OCI-LY7 (cell line): ENCODE measurements around a stretch of chr10.

- PRO-cap: no peak
- RAMPAGE, long total RNA: no peak
Measured at GRCh38 chr10:112144-112671, 23.0 kb upstream of the ZMYND11 start.

DNA sequence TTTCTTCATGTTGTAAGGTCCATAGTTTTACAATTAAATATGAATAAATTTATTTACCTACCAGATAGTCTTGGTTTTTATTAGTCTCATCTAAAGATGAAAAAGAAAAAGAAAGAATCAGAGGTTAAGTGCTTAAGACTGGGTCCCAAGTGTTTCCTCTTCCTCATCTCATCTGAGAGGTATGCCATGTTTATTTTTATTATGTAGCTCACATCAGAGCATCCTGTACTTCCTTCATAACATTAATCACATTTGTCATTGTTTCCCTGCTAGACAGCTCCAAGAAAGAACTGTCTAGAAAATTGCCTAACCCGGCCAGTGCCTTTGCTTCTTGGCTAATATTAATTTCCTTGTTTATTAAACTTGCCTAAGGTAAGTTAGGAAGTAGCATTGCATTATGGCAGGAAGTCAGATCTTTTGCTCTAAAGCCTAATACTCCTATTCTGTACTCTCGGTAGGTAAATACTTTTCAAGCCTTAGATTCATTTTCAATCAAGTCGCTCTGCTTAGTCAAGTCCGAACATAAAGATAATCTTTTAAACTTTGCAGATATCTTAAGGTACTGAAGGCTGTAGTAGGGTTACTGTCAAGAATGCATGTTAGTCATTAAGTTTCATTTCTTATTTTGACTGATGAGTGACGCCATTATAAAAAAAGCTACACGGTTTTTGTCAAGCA is 47.3 kb downstream of the ZMYND11 start:
- PRO-cap: no peak
- RAMPAGE, long total RNA: no peak

- PRO-cap: bidirectional peak, plus-strand start at chr10:261256, minus-strand start at chr10:261216
- RAMPAGE, long total RNA: no peak
Measured at GRCh38 chr10:260755-261527, 125.7 kb downstream of the ZMYND11 start.

DNA sequence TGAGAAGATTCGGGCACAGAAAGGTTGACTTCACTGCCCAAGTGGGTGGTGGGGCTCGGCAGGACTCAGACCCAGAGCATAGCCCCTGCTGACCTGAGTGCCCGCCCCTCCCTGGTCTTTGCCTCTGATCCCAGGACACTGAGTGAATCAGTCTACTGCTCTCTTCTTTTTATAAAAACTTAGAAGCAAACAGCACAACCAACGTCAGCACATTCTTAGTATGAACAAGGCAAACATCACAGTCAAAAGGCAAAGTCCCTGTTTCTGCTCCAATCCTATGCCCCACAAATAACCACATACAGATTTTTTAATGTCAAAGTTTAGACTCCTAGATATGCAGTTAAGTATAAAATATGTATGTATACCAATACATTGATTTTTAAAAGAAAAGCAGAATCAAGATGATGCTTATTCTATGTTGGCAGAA is 237.8 kb downstream of the ZMYND11 start:
- PRO-cap: no peak
- RAMPAGE, long total RNA: no peak

DNA sequence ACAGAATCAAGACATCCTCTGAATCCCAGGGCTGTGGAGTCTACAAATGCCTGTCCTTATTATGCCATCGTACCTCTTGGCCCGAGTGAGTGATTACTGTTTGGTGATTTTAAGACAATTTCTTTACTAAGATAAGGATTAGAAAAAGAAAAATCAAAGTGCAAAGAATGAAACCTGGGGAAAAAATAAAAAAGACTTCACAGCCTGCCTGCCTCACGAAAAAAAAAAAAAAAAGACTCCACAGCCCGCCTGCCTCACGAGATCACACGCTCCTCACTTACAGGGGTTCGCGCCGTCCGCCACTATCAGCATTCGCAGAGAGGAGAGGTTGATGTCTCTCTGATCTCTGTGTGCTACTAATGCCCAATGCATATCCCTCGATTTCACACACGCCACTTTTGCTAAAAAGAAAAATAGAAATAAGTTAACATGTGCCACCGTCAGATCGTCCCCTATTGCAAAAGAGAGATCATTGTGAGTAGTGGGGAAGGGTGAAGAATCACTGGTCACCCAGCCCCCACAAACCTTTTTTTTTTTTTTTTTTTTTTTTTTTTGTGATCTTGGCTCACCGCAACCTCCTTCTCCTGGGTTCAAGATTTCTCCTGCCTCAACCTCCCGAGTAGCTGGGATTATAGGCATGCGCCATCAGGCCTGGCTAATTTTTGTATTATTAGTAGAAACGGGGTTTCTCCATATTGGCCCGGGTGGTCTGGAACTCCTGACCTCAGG is 248.7 kb downstream of the ZMYND11 start:
- PRO-cap: no peak
- RAMPAGE, long total RNA: no peak

DNA sequence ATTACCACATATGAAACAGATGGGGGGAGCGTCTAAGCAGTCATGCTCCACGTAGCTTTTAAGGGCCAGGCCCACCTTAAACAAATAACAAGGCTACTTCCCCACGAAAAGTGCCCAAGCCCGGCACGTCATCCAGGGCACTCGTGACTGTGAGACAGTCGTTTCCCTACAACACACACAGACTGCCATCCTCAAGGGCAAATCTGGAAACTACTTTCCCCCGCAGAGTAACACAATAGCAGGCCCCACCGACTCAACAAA is 251.5 kb downstream of the ZMYND11 start:
- PRO-cap: no peak
- RAMPAGE, long total RNA: no peak

DNA sequence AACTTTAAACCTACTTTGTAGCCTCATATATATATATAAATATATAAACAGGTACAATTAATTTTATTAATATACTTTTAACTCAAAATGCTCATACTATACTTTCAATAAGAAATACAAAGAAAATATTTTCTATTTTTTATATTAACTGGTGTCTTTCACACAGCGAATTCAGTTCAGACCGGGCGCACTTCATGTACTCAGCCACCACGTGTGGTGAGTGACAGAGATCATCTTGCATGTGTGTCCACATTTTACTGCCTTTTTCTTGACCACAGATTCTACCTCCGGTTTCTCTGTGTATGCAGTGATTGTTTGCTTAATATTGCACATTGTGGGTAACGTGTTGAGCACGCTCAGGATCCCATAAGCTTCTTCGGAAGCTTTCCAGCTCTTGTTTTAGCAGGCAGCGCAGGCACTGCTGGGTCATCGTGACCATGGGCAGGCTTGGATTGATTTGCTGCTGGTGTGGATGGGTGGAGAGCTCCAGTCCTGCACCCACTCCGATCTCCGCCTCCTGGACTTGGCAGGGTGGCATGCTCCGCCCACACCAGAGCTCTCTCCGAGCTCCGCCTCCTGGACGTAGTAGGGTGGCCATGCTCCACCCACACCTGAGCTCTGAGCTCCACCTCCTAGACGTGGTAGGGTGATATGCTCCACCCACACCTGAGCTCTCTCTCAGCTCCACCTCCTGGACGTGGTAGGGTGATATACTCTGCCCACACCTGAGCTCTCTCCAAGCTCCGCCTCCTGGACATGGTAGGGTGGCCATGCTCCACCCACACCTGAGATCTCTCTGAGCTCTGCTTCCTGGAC is 253.3 kb downstream of the DIP2C start:
- PRO-cap: no peak
- RAMPAGE, long total RNA: no peak

GRCh38 chr10:443395-443858 is 246.0 kb downstream of the DIP2C start:
- PRO-cap: no peak
- RAMPAGE, long total RNA: no peak

GRCh38 chr10:470275-471256 is 218.9 kb downstream of the DIP2C start:
- PRO-cap: no peak
- RAMPAGE, long total RNA: no peak

DNA sequence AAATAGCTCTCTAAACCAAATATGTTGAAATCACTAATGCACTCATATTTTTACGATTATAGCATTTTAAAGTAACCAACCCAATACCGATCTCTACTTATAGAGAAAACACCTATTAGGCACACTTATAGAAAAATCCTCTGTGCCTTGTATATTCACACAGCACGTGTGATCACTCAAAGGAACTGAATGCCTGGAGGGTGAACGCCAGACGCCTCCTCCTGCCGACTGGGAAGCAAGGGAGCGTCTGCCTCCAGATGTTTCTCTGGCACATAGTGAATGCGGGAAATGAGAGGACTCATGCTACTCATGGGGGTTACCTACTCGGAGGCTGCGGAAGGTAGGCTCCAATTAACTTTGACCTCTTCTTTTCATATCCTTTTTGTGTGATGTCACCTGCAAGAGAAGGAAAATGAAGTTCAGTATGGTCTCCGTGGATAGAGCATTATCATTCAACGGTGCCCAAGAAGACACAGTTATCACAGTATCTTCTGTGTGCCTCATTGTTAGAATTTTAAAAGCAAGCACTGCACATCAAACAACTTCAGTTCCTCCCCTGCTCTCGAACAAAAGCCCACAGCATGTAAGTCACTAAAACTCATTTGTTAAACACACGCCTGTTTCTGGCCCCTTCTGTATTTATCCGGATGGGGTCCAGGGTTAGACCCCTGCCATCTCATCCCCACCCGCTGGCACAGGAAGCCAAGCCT is 203.2 kb downstream of the DIP2C start:
- PRO-cap: no peak
- RAMPAGE, long total RNA: no peak

GRCh38 chr10:510217-510891 is 179.1 kb downstream of the DIP2C start:
- PRO-cap: bidirectional peak, plus-strand start at chr10:510525, minus-strand start at chr10:510448
- RAMPAGE, long total RNA: no peak

GRCh38 chr10:514020-514566 is 175.4 kb downstream of the DIP2C start:
- PRO-cap: bidirectional peak, plus-strand start at chr10:514255, minus-strand start at chr10:514190
- RAMPAGE, long total RNA: no peak

GRCh38 chr10:655342-655857 is 34.1 kb downstream of the DIP2C start:
- PRO-cap: no peak
- RAMPAGE, long total RNA: no peak

DNA sequence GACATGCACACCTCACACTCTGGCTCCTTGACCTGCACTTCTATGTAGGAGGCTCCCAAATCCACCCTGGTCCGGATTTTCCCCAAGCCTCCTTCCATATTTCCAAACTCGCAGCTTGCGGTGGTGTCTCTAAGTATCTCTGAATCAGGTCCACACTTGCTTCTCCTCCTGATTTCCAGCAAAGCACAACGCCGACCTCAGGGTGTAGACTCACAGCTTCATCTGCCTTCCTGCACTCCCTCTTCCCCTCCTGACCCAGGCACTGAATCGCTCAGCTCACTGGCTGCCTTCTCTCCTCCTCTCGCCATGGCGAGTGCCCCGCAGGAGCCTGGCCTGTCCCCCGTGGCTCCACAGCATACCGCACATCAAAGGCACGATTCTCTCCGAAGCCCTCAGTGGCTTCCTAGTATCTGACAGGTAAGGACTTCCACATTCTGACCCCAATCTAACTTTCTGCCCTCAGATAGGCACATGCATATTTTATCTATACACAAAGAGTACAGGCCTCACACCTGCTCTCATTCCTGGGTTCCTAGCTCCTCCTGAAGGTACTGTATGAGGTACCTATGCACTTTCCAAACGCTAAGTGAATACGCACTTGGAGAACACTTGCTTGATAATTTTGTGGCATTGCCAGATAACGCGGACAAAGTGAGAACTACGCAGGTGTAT is 27.6 kb downstream of the DIP2C start:
- PRO-cap: no peak
- RAMPAGE, long total RNA: no peak

- PRO-cap: no peak
- RAMPAGE, long total RNA: no peak
Measured at GRCh38 chr10:863651-864396, 67.7 kb downstream of the LARP4B start.

DNA sequence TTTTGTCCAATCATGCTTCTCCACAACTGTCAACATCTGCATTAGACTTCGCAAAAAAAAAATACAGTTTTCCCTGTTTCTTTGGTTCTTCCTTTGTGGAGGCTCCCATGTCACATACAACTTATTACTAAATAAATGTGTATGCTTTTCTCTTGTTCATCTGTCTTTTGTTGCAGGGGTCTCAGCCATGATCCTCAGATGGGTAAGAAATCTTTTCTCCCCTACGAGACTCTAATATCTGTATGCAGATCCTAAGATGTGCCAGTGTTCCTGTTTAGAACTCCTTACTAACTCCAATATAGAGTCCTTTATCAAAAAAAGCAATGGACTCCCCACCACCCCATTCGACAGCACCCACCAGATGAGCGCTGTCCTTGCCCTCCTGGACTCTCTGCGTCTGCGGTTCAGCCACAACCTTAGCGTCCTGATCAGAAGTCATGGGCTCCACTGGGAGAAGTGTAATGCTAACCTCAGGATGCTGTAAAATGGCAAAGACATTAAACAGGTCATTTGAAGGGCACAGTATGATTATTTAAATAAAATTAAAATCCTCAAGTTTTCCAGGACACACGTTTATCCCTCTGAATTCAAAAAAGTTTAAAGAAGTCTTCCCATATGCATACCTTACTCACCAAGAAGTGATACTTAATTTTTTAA is 46.1 kb downstream of the LARP4B start:
- PRO-cap: no peak
- RAMPAGE, long total RNA: no peak

GRCh38 chr10:913223-914186 is 18.0 kb downstream of the LARP4B start:
- PRO-cap: no peak
- RAMPAGE, long total RNA: no peak

DNA sequence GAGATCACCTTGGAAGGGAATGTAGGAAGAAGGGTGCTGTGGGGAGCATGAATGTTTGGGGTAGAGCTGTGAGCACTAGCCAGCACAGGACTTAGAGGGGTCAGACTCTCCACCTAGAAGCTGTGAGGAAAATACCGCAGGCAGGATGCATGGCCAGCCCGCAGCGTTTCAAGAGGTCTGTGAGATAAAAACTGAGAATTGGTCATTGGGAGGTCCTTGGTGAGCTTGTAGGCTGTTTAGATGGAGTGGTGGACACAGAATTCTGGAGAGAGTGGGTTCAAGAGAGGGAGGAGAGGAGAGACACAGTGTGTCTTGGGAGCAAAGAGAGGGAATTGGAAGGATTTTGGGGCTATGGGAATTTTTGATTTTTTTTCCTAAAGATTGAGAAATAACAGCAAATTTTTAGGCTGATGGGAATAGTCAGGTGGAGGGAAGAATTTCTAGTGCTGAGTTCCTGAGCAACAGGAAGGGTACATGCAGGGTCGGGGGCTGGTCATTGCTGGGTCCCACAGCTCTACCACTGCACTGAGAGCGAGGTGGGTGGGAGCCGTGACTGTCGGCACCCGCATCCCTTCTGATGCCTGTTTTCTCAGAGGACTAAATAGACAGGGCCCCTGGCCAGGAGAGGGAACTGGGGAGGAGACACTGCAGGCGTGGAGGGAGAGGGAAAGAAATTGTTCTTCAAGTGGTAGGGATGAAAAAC is 7.1 kb downstream of the GTPBP4 start:
- PRO-cap: no peak
- RAMPAGE, long total RNA: no peak

DNA sequence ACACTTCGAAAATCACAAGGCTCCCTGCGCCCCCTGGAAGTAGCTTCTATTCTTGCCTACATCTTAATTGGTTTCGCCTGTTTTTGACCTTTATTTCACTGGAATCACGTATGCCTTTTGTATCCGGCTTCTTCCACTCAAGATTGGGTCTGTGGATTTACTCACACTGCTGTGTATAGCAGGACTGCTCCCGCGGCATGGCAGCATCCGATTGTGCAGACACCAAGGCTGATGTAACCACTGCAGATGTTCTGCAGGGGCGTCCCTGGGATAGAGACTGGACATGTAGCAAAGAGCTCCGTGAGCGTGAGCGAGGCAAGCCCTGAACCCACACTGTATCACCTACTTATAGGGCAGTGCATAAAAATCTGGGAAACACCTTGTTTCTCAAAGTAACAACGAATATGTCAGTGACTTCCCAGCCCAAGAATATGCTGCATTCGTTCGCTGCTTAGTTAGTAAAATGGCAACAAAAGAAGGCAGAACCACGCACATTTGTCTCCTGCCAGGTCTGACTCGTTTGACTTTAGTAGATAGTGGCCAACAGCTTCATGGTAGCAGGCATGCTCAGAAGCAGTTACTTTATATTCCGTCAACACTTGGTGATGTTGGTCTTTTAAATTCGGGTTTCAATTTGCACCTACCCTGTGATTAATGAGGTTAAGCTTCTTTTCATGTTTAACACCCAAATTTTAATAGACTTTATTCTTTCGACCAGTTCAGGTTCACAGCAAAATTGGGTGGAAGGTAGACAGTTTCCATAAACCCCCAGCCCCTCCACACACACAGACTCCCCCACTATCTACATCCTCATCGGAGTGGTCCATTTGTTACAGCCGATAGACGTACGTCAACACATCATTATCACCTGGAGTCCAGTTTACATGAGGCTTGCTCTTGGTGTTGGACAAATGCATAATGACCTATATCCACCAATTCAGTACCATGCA is 11.6 kb downstream of the IDI1 start:
- PRO-cap: no peak
- RAMPAGE, long total RNA: no peak

DNA sequence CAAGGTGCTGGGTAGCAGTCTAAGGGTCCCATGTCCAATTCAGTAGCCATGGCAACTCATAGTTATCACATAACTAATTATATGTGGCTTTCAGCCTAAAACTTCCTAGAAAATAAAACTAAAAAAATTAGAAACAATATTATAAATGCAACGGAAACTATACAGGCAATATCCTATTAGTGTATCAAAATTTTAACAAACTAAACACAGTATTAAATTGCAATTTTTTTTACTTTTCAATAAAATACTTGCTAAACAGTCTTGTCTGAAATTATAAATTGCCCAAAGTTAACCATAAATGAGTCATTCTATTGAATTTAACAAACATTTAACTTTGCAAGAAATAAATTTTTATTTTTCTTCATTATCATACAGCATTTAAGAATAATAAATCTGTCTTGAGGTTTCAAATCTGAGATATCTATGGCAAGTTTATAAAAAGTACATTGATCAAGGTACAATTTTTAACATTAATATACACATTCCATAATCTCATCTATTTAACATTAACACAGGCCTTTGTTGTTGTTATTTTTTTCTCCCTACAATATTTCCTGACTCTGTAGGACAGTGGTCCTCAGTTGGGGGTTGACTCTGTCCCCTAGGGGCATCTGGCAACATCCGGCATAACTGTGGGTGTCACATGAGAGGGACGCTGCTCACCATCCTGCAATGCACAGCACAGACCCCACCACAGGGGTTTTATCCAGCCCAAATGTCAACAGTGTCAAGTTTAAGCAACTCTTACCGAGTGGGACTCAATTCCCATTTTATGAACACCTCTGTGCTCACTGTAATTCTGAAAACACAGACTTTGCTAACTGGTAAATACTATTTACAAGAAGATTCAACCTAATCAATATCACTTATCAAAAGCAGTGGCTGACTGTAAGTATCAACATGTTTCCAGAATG is 9.0 kb downstream of the IDI1 start:
- PRO-cap: no peak
- RAMPAGE, long total RNA: no peak